ENCODE results near the gene BUD31.

- PRO-cap, 3 experiments = no peak in any of the 3 experiments
- RAMPAGE, long total RNA, 4 experiments = no peak in any of the 4 experiments
- RRBS = no CpG with 5 or more reads among the region's 34 CpGs
Observed at GRCh38 chr7:97026125-97026910, 1.7 kb upstream of the DLX5 start.

- PRO-cap, 3 experiments = peak in 3 of 3 experiments; most common plus-strand start chr7:98110837 (in 3)
- RAMPAGE, long total RNA, 4 experiments = no peak in any of the 4 experiments
- RRBS = no CpG with 5 or more reads among the region's 7 CpGs
Observed at GRCh38 chr7:98110496-98111120, 3.9 kb downstream of the LMTK2 start.

GRCh38 chr7:98178807-98179197 lies 32.4 kb upstream of the BHLHA15 start:
- PRO-cap, 3 experiments = no peak in any of the 3 experiments
- RAMPAGE, long total RNA, 4 experiments = no peak in any of the 4 experiments
- RRBS = no CpG with 5 or more reads among the region's 3 CpGs

GRCh38 chr7:98241822-98242264 lies 10.2 kb downstream of the TECPR1 start:
- PRO-cap, 3 experiments = no peak in any of the 3 experiments
- RAMPAGE, long total RNA, 4 experiments = no peak in any of the 4 experiments
- RRBS = no CpG with 5 or more reads among the region's 14 CpGs

- PRO-cap, 3 experiments = no peak in any of the 3 experiments
- RAMPAGE, long total RNA, 4 experiments = no peak in any of the 4 experiments
- RRBS = no CpG with 5 or more reads among the region's 27 CpGs
Observed at GRCh38 chr7:98295385-98296316, 14.2 kb downstream of the BRI3 start.

DNA sequence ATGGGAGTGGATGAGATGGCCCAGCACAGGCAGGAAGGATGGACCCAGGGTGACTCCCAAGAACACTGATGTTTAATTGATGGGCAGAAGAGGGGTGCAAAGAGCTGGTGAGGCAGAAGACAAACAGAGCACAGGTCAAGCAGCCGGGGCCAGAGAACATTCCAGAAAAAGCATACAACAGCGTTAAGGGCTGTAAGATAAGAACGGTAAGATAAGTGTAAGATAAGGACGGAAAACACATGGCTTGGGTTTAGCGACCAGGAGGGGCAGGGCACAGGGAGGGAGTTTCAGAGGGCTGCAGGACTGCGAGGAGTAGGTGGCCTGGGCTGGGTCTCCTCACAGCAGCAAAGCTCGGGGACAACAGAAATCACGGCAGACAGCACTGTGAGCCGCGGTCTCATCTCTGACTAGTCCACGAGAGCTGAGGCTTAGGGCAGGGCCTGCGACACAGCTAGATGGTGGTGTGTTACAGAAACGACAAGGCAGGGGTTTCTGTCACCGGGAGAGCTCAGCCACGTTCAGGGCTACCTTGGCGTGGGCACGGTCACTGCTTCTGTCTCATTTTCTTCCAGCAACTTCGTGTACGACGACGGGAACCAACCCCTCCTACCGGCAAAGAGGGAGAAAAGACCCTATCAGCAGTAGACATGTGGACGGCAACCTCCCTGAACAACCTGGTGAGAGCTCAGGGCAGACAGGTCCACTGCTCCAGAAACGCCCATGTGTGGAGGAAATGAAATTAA lies 24.6 kb downstream of the BRI3 start:
- PRO-cap, 3 experiments = no peak in any of the 3 experiments
- RAMPAGE, long total RNA, 4 experiments = no peak in any of the 4 experiments
- RRBS = 89% methylated on average over 8 of the region's 24 CpGs

DNA sequence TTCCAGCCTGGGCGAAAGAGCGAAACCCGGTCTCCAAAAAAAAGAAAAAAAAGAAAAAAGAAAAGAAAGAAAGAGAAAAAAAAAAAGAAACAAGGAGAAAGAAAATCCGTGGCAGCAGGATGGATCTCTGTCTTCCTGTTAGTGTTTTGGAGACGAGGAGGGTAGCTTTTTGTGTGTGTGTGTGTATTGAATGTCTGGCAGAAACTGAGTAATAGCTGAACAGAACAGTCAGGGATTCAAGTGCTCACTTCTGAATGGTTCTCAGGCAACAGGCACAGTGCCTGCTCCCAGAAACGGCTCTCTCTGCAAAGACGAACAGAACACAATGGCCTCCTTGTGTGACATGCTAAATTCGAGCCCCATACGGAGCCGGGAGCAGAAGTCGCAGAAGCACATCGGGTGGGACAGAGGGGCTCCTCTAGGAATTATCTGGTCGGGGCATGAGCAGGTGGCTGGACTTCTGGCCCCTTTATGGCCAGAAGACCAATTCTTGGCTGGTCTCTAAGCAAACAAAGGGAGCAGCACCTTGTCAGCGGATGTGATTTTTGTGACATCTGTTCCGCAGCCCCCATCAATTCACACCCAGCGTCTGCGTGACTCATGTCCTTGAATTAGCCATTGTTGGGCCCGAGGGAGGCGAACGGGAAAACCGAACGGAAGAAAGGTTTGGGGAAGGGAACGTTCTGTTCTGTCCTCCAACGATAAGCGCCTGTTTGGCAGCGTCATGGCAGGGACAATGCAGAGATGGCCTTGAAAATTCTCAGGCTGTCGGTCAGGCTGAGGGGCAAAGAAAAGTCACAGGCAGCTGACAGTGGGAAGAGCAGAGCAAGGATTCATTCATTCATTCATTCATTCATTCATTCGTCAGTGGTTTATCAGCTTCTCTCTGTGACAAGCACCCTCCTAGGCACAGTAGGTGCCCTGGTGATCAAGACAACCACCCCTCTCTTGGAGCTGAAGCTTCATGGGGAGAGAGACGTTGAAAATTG lies 47.3 kb upstream of the NPTX2 start:
- PRO-cap, 3 experiments = peak in 3 of 3 experiments; most common plus-strand start position 200 of the sequence (in 2); most common minus-strand start position 206 of the sequence (in 3)
- RAMPAGE, long total RNA, 4 experiments = no peak in any of the 4 experiments
- RRBS = no CpG with 5 or more reads among the region's 29 CpGs

- PRO-cap, 3 experiments = no peak in any of the 3 experiments
- RAMPAGE, long total RNA, 4 experiments = no peak in any of the 4 experiments
- RRBS = 76% methylated on average over 3 of the region's 7 CpGs
Observed at GRCh38 chr7:98816116-98816775, 53.6 kb downstream of the TMEM130 start.

DNA sequence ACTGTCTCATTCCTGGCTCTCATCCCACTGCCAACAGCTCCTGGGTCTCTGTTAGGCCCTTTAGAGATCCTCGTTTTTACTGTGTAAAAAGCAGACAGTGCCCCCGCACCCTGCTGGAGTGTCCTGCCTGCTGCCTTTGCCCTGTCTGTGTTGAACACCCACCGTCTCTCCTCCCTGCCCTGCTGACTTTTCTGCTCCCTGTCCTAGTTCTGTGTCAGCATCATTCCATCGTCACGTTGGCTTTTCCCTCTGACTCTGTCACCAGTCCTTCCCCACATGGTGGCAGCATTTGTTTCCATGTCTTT lies 44.0 kb downstream of the TRRAP start:
- PRO-cap, 3 experiments = no peak in any of the 3 experiments
- RAMPAGE, long total RNA, 4 experiments = no peak in any of the 4 experiments
- RRBS = no CpG with 5 or more reads among the region's 5 CpGs

GRCh38 chr7:98998845-98999282 lies 120.5 kb downstream of the TRRAP start:
- PRO-cap, 3 experiments = peak in 1 of 3 experiments; most common minus-strand start chr7:98999076 (in 1)
- RAMPAGE, long total RNA, 4 experiments = no peak in any of the 4 experiments
- RRBS = no CpG with 5 or more reads among the region's 8 CpGs

GRCh38 chr7:99010246-99010883 lies 132.0 kb downstream of the TRRAP start:
- PRO-cap, 3 experiments = no peak in any of the 3 experiments
- RAMPAGE, long total RNA, 4 experiments = no peak in any of the 4 experiments
- RRBS = no CpG with 5 or more reads among the region's 13 CpGs

- PRO-cap, 3 experiments = no peak in any of the 3 experiments
- RAMPAGE, long total RNA, 4 experiments = no peak in any of the 4 experiments
- RRBS = no CpG with 5 or more reads among the region's 6 CpGs
Observed at GRCh38 chr7:99022952-99023552, 120.9 kb downstream of the SMURF1 start.

DNA sequence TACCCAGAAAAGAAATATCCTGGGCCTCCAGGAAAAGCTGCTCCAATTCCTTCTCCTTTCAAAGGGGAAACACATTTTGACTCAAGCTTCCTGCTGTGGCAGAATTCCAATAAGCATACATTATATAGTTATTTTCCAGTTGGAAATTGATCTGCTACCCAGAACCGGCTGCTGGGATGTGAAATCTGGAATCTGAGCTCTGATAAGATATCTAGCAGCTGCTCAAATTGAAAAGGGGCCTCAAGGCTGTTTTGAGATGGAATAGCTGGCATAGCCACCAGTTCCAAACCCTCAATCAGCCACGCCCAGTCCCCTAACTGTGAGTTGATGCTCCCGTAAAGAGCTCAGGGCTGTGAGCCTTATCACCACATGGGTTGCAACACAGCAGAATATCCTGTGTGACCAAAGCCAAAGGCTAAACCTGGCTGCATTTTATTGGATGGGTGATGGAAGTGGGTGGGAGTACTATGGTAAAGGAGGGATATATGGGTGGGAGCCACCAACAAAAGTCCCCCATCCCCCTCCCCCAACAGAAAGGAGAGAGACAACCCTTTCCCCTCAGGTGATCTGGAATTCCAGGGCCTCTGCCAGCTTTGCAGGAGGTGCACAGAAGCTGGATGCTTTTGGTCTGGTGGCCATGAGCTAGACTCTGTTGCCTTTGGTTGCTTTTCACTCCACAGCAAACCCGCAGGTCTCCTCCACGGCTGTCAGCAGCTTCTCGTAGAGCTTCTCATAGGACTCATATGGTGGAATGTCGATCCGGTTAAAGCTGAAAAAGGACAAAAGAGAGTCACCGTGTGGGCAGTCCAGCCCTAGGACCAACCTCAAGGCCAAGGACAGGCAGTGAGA lies 113.8 kb downstream of the SMURF1 start:
- PRO-cap, 3 experiments = no peak in any of the 3 experiments
- RAMPAGE, long total RNA, 4 experiments = start-site peak on the minus strand in 1 of 4 experiments, centred at position 215 of the sequence, 20 reads per replicate
- RRBS = no CpG with 5 or more reads among the region's 9 CpGs

DNA sequence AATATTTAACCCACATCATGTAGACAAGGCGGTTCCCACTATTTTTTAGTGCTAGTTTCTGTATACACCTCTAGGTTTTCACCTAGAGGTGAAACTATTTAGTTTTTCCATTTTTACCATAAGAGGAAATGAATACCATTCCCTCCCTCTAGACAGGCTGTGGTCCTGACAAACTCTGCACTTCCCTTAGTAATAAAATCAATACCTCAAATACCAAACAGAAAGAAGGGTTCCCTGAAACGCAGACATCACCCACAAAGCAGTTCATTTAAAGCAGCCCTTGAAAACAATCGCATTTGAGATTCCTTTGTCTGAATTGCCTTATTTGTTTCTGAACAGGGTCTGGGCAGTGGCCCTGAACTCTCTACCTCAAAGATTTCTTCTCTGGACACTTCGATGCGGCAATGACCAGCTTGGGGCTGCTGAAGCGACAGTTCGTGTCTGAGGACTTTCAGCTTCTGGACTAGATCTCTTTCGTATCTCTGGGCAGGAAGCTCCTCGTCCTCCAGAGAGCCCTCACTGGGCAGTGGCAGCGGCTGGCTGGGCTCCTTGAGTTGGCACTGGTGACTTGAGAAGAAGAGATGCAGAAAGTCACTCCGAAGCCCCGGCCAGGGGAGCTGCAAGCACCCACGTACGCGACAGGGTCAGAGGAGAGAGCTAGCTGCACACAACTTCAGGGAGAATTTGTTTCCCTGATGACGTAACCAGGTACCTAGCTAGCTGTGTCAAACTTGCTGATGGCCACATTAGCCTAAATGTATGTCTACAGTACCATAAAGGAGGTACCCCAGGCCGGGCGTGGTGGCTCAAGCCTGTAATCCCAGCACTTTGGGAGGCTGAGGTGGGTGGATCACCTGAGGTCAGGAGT lies 96.4 kb downstream of the SMURF1 start:
- PRO-cap, 3 experiments = no peak in any of the 3 experiments
- RAMPAGE, long total RNA, 4 experiments = no peak in any of the 4 experiments
- RRBS = no CpG with 5 or more reads among the region's 18 CpGs

GRCh38 chr7:99049443-99050066 lies 94.4 kb downstream of the SMURF1 start:
- PRO-cap, 3 experiments = no peak in any of the 3 experiments
- RAMPAGE, long total RNA, 4 experiments = no peak in any of the 4 experiments
- RRBS = no CpG with 5 or more reads among the region's 10 CpGs

DNA sequence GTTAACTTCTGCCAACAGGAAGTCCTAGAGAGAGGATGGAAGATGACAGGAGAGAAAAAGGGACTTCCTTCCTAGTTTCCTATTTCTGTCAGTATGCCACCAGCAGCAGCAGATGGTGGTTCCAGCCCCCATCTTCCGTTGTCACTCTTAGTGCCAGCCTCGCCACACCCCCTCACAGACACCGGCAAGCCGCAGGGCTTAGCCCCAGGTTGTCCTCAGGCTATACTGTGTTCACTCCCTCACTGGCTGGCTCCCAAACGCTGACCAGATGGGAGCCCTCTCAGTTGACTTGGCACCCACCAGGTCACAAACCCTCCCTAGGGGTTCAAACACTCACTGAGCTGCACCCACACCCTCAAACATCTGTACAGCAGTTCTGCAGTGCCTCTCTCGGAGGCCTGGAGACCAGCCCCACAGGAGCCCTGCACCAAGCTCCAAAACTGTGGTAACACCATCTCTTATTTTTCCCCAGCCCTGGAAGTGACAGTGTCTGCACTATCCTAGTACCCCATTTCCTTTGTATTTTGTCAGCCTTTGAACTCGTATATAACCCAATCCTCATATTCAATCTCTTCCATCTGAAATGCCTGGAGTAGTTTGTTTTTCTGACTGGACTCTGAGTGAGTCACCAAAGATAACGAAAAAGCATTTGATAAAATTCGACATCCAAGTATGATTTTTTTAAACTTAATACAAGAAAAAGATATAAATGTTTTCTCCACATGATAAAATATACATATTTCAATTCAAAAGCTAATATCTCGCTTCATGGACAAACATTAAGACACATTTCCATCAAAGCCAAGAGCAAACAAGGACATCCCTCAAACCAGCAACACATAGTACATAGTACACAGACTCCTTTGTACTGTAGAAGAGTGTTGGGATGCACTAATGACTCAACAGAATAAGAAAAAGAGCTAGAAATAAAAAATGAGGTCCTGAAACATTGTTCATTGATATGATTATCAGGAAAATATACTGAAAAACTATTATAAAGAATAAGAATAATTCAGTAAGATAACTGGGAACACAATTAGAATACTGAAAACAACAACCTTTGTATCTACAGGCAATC lies 34.5 kb downstream of the SMURF1 start:
- PRO-cap, 3 experiments = no peak in any of the 3 experiments
- RAMPAGE, long total RNA, 4 experiments = no peak in any of the 4 experiments
- RRBS = no CpG with 5 or more reads among the region's 10 CpGs

DNA sequence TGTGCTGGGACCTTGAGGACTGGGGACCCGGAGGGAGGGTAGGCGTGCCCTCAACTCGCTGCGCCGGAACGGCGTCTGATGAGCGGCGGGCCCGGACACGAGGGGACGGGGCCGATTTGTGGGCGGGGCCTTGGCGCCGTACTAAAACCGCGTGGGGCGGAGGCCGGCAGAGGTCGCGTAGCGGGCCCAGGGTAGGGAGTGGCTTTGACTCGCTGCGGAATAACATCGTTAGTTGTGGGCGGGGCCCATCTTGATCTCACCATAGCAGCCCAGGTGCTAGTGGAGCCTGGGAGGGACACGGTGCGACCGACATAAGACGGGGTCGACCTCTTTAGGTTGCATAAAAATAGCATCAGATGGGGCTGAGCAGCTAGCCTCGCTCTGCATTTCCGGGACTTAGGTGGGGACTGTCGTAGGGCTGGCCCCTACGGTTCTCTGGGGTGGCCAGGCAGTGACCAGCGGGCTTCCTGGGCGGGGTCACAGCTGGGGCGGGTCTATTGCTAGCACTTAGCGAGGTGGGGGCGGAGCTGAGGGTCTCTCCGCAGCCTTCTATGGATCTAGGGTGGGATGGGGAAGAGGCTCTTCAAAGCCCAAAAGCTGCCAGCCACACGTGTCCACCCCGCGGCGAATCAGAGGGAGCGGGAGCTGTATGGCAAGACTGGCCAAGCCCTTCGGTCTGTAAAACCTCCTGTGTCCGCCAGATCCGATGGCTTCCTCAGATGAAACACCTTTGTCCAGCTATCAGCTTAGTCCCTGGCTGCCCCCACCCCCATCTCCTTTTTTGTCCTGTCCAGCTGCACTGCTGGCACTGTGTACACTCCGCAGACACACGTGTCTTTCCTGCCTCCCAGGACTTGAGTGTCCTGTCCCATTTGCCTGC lies 15.2 kb downstream of the PDAP1 start:
- PRO-cap, 3 experiments = peak in 3 of 3 experiments; most common plus-strand start position 169 of the sequence (in 3); most common minus-strand start position 77 of the sequence (in 2)
- RAMPAGE, long total RNA, 4 experiments = no peak in any of the 4 experiments
- RRBS = 2% methylated on average over 11 of the region's 52 CpGs

GRCh38 chr7:99394166-99394815 lies 14.1 kb downstream of the PDAP1 start:
- PRO-cap, 3 experiments = no peak in any of the 3 experiments
- RAMPAGE, long total RNA, 4 experiments = no peak in any of the 4 experiments
- RRBS = no CpG with 5 or more reads among the region's 7 CpGs

- PRO-cap, 3 experiments = peak in 1 of 3 experiments; most common plus-strand start chr7:99398359 (in 1); most common minus-strand start chr7:99398166 (in 1)
- RAMPAGE, long total RNA, 4 experiments = no peak in any of the 4 experiments
- RRBS = no CpG with 5 or more reads among the region's 6 CpGs
Observed at GRCh38 chr7:99397987-99398438, 10.4 kb downstream of the PDAP1 start.

GRCh38 chr7:99408511-99409305 lies at the start of gene BUD31:
BUD31 (plus strand) TSS chr7:99408969.
- PRO-cap, 3 experiments = peak in 3 of 3 experiments; most common plus-strand start chr7:99408658 (in 3); most common minus-strand start chr7:99408594 (in 3)
- RAMPAGE, long total RNA, 4 experiments = start-site peak on the plus strand in 4 of 4 experiments, at chr7:99408926-99409004 at its widest, 294 to 3,766 reads per replicate; start-site peak on the minus strand in 4 of 4 experiments, at chr7:99408560-99408693 at its widest, 1,211 to 4,075 reads per replicate
- RRBS = 2% methylated on average over 27 of the region's 66 CpGs